LHCN-M2 (cell line): ENCODE data around the gene PCDHB15.

DNA sequence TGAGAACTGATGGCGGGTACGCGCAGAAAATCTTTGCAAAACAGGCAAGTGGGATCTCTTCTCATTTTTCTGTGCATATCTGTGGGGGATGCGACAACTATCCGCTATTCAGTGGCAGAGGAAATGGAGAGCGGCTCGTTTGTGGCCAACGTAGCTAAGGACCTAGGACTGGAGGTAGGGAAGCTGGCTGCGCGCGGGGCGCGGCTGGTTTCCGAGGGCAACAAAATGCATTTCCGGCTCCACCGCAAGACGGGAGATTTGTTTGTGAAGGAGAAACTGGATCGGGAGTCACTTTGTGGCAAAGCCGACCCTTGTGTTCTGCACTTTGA, 252 bp downstream of the PCDHB1 start:
- RAMPAGE, long total RNA, result no peak

DNA sequence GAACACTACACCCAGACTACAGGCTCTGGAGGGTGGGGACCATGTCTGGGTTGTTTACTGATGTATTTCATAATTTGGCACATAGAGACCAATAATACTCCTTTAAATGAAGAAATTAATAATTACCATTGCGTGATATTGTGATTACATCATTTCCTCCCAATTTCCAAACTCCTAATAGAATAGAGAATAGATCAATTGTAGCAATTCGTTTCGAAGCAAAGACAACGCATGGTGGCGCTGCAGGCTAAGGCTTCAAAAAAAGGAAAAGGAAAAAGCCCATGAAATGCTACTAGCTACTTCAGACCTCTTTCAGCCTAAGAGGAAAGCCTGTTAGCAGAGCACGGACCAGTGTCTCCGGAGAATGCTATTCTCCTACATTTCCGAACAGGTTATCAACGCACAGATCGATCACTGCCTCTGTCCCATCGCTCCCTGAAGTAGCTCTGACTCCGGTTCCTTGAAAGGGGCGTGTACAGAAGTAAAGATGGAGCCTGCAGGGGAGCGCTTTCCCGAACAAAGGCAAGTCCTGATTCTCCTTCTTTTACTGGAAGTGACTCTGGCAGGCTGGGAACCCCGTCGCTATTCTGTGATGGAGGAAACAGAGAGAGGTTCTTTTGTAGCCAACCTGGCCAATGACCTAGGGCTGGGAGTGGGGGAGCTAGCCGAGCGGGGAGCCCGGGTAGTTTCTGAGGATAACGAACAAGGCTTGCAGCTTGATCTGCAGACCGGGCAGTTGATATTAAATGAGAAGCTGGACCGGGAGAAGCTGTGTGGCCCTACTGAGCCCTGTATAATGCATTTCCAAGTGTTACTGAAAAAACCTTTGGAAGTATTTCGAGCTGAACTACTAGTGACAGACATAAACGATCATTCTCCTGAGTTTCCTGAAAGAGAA, at the start of gene PCDHB15:
Gene PCDHB15 (plus strand): TSS at position 304 of the 898 bp plus-strand sequence.
- RAMPAGE, long total RNA, result no peak

- RAMPAGE, long total RNA, result no peak
These were observed 1.2 kb downstream of the PCDHGA12 start for GRCh38 chr5:141431214-141432108.

DNA sequence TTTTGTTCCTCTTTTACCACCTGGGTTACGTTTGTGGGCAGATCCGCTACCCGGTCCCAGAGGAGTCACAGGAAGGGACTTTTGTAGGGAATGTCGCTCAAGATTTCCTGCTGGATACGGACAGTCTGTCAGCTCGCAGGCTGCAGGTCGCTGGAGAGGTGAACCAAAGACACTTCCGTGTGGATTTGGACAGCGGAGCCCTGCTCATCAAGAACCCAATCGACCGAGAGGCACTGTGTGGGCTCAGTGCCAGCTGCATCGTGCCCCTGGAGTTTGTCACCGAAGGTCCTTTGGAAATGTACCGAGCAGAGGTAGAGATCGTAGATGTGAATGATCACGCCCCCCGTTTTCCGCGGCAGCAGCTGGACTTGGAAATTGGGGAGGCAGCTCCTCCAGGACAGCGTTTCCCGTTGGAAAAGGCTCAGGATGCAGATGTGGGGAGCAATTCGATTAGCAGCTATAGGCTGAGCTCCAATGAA, 432 bp downstream of the PCDHGC4 start:
- RAMPAGE, long total RNA, result no peak

DNA sequence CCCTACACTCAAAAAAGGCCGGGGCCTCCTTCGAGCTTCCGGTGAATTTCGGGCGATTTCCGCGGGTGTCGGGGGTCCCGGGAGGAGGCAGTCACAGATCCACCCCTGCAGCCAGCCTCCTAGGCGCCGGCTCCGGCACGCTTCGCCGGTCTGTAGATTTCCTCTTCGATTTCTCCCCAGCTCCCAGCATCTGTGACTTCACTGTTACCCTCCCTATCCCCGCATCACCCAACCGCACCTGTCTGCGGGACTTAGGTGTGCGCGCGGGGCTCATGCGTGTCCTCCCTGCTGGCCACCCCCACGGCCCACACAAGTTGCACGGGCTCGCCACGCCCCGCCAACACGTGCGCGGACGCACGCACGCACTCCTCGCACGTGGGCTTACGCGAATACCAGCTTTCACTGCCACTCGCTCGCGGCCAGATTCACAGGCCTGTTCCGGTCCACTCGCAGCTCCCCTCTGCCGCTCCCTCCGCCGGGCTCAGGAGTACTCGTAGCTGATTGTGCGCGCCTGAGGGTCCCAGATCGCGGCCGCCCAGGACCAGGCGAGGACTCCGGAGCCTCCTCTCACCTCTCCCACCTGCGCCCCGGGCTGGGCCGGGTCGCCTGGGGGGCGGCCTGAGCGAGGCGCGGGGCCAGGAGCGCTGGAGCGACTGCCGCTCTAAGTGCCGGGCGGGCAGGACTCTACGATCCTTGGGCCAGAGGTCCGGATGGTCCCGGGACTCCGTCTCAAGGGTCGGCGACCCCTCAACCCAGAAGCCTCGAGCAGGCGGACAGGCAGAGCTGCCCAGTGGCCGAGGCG, 3.3 kb downstream of the PCDHGC5 start:
- RAMPAGE, long total RNA, result no peak

GRCh38 chr5:141524525-141525669, 36.0 kb downstream of the PCDHGC5 start:
- RAMPAGE, long total RNA, result no peak

GRCh38 chr5:141564511-141565000, 54.2 kb downstream of the DIAPH1 start:
- RAMPAGE, long total RNA, result no peak

- RAMPAGE, long total RNA, result no peak
These were observed 10.3 kb downstream of the DIAPH1 start for GRCh38 chr5:141608222-141609166.

- RAMPAGE, long total RNA, result no peak
These were observed 2.0 kb downstream of the HDAC3 start for GRCh38 chr5:141634507-141635259.

GRCh38 chr5:141644103-141644831, 7.0 kb downstream of the FCHSD1 start:
- RAMPAGE, long total RNA, result no peak

DNA sequence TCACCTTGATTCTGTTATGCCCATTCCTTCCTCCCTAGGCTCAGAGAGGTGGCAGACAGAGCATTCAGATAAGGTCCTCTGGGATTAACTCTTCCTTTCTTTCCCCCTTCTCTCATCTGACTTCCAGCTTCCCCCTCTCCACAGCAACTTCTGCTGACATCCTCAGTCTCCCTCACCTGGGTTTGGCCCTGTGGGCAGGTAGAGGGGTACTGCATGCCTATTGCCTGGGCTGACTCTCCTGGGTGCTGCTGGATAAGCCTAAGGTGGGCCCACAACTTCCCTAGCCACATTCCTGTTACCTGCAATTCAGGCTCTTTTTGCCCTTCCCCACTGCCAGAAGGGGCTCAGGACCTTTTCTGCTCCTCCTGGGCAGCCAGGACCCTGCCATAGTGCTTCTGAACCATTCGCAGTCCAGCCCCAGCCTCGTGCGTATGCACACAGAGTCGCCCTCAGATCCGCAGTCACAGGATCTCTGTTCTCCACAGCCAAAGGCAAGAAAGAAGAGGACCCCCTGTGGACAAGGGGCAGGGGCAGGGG, 83.0 kb downstream of the PCDH1 start:
- RAMPAGE, long total RNA, result no peak

DNA sequence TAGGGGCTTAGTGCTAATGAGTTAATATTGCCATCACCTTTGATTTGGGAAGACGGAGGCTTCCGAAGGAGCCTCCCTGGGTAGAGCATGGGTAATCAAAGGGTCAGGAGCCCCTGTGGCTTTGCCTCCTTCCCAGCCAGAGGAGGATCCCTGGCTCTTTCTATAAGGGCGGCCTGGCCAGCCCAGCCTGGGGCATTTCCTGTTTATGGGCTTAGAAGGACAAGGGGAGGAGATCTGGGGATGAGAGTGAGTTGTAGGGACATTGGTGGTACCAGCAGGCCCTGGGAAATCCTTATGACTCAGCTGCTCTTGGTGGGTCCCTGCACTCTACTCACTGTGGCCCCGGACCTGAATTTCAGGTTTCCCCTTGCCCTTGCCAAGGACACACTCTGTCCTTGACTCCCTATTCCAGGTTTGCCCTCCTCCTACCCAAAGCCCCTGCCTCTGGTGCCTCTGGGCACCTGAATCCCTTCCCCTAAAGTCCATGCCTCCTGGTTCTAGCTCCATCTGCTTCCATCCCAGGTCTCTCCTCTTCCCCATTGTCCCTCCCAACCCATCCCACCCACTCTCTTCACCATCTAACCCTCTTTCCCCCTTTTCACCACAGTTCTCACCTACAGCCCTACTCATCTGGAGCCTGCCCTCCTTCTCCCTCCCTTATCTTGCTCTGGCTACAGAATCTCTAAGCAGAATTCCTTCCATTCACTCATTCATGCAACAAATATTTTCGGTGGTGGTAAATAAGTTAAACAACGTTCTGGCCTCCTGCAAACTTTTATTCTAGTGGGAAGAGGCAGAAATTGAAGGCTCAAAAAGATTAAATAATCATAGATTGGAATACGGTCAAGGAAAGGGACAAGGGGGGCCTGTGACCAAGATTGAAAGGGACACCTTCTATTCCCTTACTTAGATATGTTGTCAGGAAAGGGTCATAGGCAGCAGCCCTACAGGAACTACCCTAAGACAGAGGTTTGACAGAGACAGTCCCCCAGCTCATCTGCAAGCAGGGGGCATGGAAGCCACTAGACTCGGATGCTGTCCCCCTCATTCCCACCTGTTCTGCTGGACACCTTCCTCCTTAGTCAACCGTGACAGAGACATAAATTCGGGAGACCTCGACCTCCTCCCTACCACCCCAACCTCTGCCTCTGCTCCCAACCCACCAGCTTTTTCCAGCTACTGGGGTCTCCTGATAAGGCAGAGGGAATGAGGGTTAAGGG, 34.7 kb downstream of the PCDH1 start:
- RAMPAGE, long total RNA, result no peak

DNA sequence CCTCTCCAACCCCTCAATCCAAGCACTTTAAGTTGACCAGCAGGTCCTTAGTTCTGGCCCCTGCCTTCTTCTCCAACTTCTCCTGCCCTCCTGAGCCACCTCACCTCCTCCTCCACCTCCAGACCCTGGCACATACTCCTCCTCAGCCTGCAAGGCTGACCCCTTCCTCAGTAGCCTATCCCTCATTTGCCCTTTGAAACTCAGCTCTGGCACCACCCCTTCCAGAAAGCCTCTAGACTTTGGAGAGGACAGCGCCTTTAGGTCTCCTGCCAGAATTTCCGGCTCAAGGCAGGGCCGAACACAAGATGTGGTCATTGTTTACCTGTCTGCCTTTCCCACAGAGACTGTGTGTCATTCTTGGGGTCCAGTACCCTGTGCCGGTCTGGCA, 29.6 kb downstream of the PCDH1 start:
- RAMPAGE, long total RNA, result no peak

DNA sequence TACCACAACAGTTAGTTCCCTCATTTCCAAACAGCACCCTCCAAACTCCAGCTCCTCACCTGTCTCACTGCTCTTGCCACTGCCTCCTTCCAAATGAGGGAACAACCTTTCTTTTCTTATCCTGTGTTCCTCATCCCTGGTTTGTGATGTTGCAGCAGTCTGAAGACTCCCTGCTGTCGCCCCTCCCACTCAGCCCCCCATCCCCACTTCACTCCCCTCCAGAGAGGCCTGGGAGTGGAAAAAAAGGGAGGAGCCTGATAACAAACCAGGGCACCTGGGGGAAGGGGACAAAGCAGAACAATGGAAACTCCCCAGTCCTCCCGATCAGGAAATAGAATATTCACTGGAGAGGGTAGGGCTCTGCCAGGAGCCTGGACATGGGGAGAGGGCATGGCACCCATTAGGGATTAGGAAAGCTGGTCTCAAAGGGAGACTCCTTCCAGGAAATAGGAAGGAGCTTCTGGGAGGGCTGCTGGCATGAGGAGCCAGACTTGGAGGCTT, 20.2 kb downstream of the PCDH1 start:
- RAMPAGE, long total RNA, result no peak

DNA sequence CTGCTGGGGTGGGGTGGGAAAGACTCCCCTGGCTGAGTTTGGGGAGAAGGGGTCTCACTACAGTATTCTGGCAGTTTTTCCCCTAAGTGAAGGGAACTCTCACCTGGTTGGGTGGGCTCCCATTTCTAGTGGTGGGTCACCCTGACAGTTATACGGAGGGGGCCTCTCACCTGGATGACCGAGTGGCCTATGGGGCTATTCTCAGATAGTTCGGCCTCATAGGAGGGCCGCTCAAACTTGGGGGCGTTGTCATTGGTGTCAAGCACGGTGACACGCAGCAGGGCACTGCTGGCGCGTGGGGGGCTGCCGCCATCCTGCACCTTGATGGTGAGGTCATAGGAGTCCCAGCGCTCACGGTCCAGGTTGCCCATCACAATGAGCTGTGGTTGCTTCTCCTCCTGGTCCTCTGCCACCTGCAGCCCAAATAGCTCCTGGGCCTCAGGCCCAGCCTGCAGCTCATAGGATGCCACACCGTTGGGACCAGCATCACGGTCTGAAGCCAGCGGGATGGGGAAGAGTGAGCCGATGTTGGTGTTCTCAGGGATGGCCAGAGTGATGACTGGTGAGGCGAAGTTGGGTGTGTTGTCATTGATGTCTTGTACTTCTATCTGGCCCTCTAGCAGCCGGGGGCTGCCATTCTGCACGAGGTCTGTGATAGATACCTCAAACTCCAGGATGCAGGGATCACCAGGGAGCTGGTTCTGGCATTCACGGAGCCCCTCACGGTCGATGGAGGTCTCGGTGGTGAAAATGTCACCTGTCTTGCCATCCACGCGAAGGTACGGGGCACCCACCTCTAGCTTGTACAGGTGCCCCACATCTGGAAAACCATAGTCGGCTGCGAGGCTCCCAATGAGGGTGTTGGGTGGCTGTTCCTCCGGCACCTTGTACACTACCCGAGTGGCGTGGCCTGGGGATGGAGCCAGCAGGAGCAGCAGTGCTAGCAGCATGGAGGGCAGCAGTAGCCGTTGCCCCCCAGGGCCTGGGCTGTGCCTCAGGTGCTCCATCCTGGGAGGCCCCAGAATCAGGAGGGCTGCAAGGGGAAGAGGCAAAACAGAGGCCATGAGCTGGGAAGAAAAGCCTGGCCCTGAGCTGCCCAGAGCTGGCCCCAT, 9.5 kb downstream of the PCDH1 start:
- RAMPAGE, long total RNA, result no peak

- RAMPAGE, long total RNA, result no peak
These were observed 818 bp upstream of the PCDH12 start for GRCh38 chr5:141958726-141959313.

DNA sequence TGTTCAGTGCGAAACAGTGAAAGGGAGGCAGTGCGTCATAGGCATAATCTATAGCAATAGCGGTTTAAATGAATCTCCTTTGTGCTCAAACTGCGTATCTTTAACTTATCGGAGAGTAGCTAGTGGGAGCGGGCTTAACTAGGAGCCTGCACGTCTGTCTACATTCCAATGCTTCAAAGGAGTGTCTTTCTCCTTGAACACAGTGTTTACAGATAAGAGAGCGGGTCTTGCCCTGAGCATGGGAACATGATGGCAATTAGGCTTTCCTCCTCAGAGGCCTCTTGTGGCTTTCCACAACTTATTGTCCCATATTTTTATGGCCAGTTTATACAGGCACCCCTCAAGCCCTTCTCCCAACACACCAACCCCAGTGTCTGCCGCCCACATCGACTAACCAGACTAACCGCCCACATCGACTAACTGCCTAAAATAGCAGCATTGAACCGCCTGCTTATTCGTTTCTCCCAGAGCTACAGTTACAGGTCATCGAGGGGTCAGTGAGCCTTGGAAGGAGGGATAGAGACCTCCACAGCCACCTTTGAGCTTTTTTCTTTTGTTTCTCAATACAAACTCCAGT, 19.5 kb upstream of the NDFIP1 start:
- RAMPAGE, long total RNA, result no peak

DNA sequence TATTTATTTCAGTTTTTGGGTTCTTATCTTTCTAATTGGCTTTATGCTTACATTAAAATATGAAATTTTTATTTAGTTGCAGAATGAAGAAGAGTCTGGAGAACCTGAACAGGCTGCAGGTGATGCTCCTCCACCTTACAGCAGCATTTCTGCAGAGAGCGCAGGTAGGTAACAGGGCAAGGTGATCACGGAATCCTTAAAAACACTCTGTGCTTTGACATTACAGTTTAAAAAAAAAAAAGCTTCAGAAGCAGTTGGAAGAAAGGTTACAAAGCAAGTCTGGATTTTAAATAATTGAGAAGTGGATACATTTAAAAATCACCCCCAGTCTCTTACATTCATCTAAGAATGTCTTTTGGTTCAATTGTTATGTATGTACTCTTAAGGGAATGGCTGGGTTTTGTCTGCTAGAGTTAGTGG, 23.2 kb downstream of the NDFIP1 start:
- RAMPAGE, long total RNA, result no peak

GRCh38 chr5:142236203-142237280, 88.3 kb downstream of the SPRY4 start:
- RAMPAGE, long total RNA, result no peak

DNA sequence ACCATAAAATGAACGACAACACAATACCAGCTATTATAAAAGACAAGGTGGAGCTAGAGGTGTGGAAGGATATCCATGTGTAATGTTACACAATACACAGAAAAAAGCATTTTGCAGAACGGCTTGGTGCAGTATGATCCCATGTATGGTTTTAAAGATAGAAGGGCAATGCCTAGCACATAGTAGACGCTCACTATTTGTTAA, 23.2 kb downstream of the SPRY4 start:
- RAMPAGE, long total RNA, result no peak